Airway epithelial cell (primary cell): Measurements from ENCODE around the gene FLRT2.

DNA sequence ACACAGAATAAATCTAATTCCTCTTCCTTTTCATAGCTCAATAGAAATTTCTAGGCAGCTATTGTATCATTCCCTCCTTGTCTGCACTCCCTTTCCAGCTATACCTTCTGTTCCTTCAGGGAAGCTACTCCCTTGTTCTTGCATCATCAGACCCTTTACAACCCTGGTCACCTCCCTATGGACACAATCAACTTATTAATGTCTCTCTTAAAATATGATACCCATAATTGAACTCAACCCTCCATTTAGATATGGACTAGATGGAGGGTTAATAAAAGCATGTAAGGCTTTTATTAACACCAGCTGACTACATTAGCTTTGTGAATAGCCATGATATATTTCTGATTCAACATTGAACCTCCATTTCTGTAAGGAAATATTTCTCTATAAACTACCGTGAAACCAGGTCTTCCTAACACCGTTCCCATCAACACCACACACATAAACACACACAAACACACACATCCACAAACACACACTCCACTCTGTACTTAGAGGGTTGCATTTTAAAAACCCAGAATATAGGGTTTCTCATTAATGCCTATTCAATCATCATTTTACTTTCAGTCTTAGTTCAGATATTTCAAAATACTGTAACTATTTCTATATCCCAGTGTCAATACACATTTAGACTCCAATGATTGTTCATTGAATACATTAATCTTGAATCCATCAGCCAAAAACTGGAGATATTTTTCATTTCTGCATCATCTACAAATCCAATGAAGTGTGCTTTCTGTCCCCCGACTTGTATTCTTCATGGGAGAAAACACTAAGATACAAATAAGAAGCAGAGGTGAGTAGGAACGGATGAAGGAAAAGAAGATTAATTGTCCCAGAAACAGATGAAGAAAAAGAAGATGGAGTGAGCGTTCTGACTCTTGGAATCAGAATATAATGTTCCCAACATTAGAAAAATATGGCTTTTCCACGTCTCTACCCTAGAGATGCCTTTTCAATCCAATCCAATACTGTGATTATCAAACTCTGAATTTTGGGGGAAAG, 45.9 kb upstream of the GTF2A1 start:
- RAMPAGE, long total RNA: no peak

DNA sequence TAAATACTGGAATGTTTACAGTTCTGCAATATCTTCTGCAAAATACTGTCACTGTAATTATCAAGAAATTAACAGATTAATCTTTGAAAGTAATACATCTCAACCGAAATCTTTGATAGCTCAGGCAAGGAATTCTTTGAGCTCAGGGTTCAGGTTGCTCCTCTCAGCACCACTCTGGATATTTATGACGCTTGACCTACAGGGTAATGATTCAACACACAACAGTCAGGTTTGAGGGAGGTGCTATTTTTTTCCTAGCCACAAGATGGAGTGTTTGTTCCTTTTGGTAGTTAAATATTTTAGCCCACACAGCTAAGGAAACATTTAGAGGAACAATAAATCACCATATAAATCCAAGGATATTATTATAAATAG, 48.6 kb upstream of the GTF2A1 start:
- RAMPAGE, long total RNA: no peak

GRCh38 chr14:82901026-82901327, 1367.3 kb upstream of the SEL1L start:
- RAMPAGE, long total RNA: no peak

DNA sequence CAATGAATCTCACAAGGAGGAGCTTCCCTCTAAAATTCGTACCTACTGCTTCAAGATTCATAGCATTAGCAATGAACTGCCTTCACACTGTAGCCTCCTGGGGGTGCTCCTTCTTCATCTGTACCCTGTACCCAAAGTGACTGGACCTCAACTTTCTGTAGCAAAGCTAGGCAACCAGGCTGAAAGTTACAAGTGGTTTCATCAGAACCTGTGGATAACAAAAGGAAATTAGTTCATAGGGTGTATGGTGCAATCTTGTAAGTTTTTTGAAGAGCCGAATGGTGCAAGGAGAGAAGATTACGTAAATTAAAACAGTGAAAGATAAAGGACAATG, 1541.7 kb upstream of the FLRT2 start:
- RAMPAGE, long total RNA: no peak

- RAMPAGE, long total RNA: no peak
Observed at GRCh38 chr14:85529772-85530715, at the start of gene FLRT2. TSS of gene FLRT2 (plus strand) at chr14:85530144.

DNA sequence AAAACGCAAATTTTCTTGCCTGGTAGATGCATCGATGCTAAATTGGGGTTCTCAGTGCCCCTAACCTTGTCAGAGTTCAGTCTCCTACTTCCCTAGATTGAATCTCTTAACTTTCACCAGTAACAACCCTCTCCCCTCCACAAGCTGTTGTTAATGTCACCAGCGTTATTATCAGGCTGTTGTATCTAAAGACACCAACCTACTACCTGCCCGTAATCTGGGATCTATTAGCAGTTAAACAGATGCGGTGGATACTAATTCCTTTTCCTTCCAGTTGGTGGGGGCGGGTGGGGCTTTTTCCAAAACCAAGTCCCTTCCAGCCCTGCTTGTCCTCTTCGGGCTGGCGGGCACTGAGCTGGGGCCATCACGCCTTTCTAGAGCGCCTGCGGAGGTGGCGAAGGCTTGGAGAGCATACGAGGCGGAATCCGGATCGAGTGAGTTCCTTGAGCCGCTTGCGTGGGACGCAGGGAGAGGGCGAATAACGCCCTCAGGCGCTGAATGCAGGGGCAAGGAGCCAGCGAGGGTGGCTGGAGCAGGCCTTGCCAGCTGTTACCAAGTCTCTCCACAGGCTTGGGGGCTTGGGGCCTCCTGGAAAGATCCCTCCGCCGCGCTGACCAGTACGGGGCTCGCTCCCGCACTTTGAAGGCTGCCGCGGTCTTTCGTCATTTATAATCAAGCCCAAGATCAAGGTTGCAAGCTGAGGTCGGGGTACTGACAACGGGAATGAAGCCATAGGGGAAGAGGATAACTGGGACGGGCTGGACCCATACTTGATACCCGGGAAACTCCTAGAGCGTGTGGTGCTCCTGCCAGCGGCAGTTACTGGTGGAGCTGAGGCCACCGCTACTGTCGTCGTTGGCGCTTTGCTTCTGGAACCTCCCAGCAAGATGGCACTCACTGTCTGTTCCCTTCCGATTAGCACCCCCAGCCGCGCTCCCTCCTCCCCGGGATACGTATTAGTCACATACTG, 1.1 kb downstream of the FLRT2 start:
- RAMPAGE, long total RNA: no peak

DNA sequence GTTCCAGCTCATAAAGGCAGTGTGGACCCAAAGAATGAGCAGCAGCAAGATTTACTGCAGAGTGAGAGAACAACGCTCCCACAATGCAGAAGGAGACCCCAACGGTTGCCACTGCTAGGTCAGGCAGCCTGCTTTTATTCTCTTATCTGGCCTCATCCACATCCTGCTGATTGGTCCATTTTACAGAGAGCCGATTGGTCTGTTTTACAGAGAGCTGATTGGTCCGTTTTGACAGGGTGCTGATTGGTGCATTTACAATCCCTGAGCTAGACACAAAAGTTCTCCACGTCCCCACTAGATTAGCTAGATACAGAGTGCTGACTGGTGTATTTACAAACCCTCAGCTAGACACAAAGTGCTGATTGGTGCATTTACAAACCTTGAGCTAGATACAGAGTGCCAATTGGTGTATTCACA, 1088.1 kb downstream of the GALC start:
- RAMPAGE, long total RNA: no peak

GRCh38 chr14:87531734-87532230, 461.2 kb downstream of the GALC start:
- RAMPAGE, long total RNA: no peak

GRCh38 chr14:87611588-87611833, 381.5 kb downstream of the GALC start:
- RAMPAGE, long total RNA: no peak

DNA sequence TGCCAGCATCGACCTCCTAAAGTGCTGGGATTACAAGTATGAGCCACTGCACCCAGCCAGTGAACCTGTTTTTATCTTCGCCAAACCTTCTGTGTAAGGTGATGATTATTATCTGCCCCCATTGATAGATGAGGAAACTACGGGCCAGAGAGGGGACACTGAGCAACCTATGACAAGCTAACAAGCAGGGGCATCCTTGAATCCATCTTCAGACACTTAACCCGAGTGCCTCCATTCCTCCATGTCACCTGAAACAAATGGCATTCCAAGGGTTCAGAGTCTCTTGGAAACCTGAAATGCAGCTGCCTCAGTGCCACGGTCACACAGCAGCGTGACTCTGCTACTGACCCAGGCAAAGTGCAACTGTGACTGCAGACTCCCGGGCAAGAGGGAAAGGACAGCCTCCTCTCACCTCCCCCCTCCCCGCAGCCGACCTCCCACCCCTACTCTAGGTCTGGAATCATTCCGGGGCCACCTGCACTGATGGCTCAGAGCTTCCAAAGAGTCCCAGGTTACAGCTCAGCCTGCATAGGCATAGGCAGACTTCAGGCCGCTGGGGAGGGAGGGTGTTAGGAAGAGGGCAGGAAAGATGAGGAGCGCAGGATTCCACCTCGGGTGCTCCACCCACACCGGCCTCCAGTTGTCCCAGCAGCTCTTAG, 53.3 kb downstream of the KCNK10 start:
- RAMPAGE, long total RNA: no peak

GRCh38 chr14:88550923-88551847, 3.6 kb downstream of the PTPN21 start:
- RAMPAGE, long total RNA: no peak

GRCh38 chr14:89011689-89012768, 187.6 kb downstream of the TTC8 start:
- RAMPAGE, long total RNA: no peak

DNA sequence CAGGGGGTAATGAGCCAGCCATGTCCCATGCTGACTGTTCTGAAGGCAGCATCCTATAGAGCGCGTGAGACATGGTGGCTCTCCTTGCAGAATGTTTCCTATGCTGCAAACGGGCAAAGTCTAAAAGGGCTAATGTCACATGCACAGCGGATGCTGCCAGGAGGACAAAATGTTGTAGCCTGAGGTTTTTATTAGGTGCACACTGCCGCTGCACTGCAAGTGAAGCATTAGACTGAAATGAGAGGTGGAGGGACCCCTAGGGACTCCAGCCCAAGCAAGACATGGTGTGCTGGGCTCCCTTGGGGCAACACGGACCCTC, 230.5 kb downstream of the FOXN3 start:
- RAMPAGE, long total RNA: no peak

GRCh38 chr14:89228685-89229259, 188.3 kb downstream of the FOXN3 start:
- RAMPAGE, long total RNA: no peak

DNA sequence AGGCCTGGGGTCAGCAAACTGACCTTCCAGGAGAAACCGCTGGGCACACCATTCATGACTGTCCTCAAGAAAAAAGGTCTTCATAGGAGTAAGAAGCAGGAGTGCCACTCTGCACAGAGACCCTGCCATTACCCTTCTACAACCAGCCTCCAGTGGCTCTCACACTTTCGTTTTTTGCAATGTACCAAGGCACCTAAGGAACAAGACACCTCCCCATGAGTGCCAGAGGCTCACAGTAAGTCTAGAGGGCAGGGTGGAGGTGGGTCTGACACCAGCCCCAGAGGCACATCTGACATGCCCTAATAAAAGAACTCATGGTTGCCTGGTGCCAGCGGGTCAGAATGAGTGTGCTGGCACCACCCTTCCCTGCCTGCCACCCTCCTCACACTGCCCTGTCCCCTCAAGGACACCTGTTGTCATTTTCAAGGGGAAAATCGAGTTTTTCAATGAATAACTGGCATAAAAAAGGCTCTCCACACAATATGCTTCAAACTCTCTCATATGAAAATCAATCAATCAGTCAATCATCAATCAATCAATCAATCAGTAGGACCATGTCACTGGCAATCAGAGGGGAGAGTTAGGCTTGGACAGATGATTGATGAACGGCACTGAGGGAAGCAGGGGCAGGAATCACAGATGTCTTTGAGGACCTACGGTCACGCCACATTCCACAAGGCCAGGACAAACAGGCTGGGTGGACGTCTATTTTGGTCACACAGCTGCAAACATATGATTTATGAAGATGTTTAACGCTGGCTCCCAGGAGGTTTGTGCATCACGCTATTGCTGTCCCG, 161.1 kb downstream of the FOXN3 start:
- RAMPAGE, long total RNA: no peak

GRCh38 chr14:89258893-89259278, 158.1 kb downstream of the FOXN3 start:
- RAMPAGE, long total RNA: no peak

DNA sequence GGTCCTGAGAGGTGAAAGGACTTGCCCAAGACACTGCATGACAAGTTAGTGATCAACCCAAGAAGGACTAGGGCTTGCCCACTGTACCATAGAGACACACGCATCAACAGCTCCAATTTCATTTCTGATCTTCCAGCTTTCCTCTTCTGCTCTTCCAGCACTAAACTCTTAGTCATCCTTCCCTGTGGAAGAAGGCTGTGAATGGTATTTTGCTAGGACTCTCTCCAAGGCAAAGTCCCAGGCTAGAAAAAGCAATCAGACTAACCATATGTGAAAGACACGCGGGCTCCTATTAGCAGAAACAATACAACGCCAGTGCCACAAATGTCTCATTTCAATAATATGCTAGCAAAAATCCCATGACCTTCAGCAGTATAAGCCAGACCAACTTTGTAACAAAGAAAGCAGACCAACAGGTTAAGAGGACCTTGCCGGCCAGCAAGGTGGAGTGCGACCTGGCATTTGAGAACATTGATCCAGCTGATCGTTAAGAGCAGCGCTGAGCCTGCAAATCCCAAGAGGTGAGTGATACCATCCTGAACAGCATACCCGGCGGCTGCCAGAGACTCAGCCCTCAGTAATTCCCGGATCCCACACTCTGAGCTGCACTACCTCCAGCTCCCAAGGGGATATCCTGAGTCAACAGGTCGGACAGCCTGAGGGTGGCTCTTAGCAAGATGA, 132.6 kb downstream of the FOXN3 start:
- RAMPAGE, long total RNA: no peak

DNA sequence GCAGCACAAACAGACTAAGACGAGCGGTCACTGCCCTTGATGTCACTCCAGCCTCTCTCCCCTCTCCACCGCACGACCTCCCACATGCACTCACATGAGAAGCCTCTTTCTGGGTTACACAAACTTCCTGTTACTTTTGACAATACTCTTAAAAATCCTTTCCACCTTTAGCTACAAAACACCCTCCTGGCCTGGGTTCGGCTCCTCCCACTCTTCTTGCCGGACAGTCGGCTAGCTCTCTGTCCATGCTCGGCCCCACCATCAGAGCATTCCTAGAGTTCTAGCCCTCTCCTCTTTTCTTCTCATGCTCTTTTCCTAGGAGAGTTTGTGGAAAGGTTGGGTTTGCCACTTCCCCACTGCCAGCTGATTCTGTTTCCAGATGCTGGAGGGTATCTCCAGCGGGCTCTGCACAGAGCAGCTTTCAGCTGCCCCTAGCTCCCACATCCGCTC, 124.2 kb downstream of the FOXN3 start:
- RAMPAGE, long total RNA: no peak

GRCh38 chr14:89314643-89316057, 101.9 kb downstream of the FOXN3 start:
- RAMPAGE, long total RNA: no peak

GRCh38 chr14:89381780-89382549, 35.1 kb downstream of the FOXN3 start:
- RAMPAGE, long total RNA: no peak